Osteoblast (primary cell): ENCODE data around the genes C10orf67 and ANKRD26.

GRCh38 chr10:22681627-22682350, 32.6 kb downstream of the PIP4K2A start:
- CAGE, long polyA plus RNA: no peak
- RRBS: no CpG with 5 or more reads among the region's 6 CpGs

DNA sequence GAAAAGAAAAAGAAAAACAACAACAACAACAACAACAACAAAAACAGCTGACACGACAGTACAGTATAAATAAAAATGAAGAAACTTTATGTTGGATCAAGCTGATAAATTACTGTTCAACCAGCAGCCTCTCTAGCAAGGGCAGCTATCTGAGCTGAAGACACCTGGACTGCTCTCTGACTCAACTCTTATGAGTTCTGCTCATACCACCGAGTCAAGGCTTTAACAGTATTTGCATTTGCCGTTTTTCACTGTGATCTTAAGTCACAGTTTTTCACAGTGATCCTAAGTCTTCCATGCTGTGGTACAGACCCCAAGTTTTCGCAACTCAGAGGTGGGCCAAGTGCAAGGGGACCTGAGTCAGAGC, 31.3 kb downstream of the PIP4K2A start:
- CAGE, long polyA plus RNA: no peak
- RRBS: no CpG with 5 or more reads among the region's 4 CpGs

DNA sequence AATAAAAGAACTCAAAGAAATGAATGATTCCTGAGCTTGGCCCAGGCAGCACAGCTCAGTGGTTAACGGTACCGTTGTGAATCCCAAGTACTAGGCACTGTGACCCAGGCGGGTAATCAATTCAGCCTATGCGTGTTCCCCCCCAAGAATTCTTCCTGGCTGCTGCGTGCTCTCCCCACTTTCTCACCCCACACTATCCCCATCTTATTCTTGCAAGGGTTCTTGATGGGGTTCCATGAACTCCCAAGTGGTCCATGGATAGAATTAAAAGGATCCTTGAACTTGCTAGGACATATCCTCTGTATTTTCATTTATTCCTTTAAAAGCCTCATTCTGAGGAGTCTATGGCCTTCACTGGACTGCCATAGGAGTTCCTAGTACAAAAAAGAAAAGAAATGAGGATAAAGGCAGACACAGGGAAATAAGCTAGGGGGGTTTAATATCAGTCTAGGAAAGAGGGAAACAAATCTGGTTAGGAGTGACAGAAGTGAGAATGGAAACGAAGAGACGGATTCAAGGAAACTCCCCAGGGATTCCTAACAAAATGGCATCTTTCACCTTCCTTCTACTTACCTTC, 6.7 kb downstream of the PIP4K2A start:
- CAGE, long polyA plus RNA: no peak
- RRBS: no CpG with 5 or more reads among the region's 7 CpGs

DNA sequence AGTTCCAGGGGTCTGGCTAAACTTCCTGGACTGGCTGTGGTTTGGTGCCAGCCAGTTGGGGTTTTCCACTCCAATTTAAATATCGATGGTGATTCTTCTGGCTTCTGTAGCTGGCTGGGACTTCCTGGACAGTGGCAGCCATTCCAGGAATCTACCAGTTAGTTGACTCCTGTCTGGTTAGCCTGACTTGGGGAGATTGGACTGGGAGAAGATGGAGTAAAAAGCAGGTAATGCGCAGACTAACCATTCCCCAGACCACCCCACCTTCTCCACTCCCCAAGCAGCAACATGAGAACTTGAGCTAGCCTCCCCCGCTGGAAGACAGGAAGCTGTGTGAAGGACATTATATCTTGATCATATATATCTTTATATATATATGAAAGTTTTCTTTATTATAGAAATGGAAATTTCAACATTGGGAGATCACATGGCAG, 6.3 kb upstream of the PIP4K2A start:
- CAGE, long polyA plus RNA: no peak
- RRBS: no CpG with 5 or more reads among the region's 3 CpGs

GRCh38 chr10:23067515-23067831, 27.9 kb upstream of the MSRB2 start:
- CAGE, long polyA plus RNA: no peak
- RRBS: no CpG with 5 or more reads among the region's 15 CpGs

GRCh38 chr10:23344198-23345042, at the start of gene C10orf67:
Gene C10orf67 (minus strand): TSS chr10:23344797.
- CAGE, long polyA plus RNA: no peak
- RRBS: no CpG with 5 or more reads among the region's 32 CpGs

- CAGE, long polyA plus RNA: no peak
- RRBS: no CpG with 5 or more reads among the region's 9 CpGs
Measured at GRCh38 chr10:24306403-24307029, 97.6 kb downstream of the KIAA1217 start.

DNA sequence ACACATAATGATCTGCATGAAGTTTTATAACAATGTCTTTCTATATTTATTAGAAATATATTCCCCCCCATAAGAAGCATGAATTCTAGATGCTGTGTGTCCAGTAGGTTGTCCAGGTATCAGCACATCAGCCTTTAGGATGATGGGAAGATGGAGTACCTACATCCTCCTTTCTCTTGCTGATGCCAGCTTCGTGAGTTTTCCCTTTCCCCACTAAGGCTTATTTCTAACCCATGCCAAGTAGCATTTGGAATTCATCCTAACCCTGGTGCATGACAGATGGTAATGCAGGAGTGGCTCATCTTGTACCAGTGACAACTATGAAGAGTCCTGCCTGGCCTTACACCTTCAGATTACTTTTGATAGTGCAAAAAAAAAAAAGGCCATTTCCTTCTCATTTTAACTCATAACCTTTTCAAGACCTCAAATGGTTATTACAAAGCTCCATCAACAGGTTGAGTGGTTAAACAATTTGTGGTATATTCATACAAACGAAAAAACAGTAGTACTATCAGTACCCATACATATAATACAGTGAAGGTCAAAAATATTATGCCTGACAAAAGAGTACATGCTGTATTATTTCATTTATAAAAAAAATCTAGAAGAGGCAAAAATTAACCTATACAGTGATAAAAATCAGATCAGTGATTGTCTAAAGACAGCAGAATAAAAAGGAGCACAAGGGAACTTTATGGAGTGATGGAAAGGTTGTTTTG, 58.6 kb downstream of the ARHGAP21 start:
- CAGE, long polyA plus RNA: no peak
- RRBS: no CpG with 5 or more reads among the region's 2 CpGs

- CAGE, long polyA plus RNA: no peak
- RRBS: 2% methylated on average over 5 of the region's 44 CpGs
Measured at GRCh38 chr10:24724096-24724758, 540 bp upstream of the ARHGAP21 start.

GRCh38 chr10:24725158-24725476, 1.4 kb upstream of the ARHGAP21 start:
- CAGE, long polyA plus RNA: no peak
- RRBS: no CpG with 5 or more reads among the region's 9 CpGs

DNA sequence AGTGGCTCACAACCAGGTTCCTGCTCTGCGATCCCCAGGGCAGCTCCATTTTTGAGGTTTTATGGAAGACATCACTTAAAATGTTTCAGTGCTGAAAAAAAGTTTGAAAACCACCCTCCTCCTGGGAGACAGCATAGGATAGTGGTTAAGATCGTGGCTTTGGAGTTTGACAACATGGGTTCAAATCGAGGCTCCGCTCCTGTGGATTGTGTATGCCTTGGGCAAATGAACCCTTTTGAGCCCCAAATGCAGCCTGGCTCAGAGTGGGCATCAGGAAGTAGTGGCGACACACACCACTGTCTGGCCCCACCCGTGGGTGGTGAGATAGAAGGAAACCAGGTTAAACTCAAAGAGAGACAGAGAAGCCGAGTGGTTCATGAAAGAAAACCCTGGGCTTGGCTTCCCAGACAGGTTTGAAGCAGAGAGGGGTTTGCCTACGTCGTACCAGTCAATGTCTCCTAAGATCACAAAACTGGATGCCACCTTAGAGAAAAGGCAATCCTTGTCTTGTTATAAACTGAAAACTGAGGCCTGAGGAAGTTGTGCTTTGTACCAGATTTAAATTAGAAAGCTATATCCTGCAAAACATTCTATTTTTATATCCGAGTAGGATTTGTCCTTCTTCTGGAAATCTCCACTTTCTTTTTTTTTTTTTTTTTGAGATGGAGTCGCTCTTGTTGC, 57.7 kb downstream of the PRTFDC1 start:
- CAGE, long polyA plus RNA: no peak
- RRBS: no CpG with 5 or more reads among the region's 11 CpGs

GRCh38 chr10:24953226-24954160, 1.1 kb upstream of the PRTFDC1 start:
- CAGE, long polyA plus RNA: no peak
- RRBS: no CpG with 5 or more reads among the region's 19 CpGs

DNA sequence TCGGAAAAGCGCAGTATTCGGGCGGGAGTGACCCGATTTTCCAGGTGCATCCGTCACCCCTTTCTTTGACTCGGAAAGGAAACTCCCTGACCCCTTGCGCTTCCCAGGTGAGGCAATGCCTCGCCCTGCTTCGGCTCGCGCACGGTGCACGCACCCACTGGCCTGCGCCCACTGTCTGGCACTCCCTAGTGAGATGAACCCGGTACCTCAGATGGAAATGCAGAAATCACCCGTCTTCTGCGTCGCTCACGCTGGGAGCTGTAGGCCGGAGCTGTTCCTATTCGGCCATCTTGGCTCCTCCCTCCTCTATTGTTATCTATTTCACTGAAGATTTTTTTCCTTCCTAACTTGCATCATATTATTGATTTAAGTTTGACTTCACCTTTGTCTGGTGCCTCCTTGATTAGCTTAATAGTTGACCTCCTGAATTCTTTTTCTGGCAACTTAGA, 346.3 kb downstream of the GPR158 start:
- CAGE, long polyA plus RNA: no peak
- RRBS: no CpG with 5 or more reads among the region's 22 CpGs

- CAGE, long polyA plus RNA: no peak
- RRBS: no CpG with 5 or more reads among the region's 4 CpGs
Measured at GRCh38 chr10:26457091-26457422, 18.9 kb downstream of the APBB1IP start.

GRCh38 chr10:26696597-26697056, 874 bp upstream of the PDSS1 start:
- CAGE, long polyA plus RNA: no peak
- RRBS: 0% methylated on average over 1 of the region's 8 CpGs

DNA sequence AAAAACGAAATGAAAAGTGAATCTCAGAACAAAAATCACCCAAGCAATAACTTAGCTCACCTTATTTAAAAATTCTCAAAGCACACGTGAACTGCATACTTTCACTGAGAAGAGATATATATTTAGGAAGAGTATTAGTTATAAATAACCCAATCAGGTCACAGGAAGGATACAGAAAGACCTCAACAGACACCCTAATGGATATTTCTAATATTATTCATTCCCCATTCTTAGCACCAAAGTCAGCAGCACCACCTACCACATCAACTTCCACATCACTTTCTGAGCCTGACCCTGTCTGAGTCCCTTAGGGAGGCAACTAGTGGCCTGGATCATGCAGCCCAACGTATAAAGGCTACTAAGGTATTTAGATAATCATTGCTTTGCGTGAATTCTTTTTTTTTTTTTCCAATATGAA, 2.7 kb downstream of the ABI1 start:
- CAGE, long polyA plus RNA: no peak
- RRBS: no CpG with 5 or more reads among the region's 4 CpGs

DNA sequence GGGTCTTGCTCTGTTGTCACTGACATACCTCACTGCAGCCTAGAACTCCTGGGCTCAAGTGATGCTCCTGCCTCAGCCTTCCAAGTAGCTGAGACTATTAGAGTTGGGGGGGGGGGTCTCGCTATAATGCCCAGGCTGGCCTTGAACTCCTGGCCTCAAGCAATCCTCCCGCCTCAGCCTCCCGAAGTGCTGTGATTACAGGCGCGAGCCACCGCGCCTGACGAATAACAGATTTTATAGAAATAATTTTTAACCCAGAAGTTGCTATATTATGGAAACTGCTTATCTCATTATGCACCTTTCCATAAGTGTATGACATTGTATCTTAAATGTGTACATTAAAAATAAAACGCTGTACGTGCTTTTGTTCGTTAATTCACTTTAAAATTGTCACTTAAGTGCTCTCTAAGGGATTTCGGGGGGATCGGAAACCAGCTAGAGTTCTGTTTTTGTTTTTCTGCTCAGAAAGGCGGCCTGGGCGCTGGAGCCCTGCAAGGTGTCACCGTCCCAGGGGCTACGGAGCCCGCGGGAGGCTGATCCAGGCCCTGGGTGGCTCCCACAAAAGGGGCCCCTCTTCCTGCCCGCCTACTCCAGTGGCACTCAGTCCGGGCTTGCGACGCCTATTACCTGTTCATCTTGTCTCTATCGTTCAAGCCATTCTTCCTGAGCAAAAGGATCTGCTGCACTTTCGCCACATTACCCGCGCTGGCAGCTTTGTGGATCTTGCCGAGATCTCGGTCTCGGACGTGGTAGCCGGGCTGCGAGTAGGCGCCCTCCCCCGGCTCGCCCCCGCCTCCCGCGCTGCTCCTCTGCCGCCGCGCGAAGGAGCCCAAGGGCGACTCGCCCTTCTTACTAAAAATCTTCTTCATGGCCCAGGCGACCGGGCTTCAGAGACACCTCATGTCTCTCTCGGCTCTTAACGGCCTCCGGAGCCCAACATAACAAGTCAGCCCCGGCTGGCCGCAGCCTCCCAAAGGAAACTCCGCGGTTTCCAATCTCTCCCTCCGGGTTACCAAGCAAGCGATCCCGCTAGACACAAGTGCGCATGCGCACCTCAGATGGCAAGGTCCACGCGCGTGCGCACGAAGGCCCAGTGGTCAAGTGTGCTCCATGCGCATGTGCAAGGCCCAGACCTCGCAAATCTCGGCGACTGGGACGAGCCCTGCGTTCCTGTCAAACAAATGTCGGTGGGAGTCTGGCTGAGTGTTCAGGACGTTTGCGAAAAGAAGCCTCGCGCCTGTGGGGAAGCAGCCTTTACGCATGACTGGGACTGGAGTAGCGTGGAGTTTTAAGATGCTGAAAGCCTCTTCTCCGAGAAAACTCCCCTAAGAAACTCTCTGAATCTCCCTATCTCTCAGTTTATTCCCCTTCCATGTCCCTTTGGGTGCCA, at the start of gene ANKRD26:
ANKRD26 (minus strand) TSS at position 1,037 of the 1,390 bp plus-strand sequence.
- CAGE, long polyA plus RNA: start-site peak on the minus strand centred at position 1,020 of the sequence, 55 bp wide, 49 and 46 reads in 2 replicates
- RRBS: 4% methylated on average over 14 of the region's 78 CpGs

DNA sequence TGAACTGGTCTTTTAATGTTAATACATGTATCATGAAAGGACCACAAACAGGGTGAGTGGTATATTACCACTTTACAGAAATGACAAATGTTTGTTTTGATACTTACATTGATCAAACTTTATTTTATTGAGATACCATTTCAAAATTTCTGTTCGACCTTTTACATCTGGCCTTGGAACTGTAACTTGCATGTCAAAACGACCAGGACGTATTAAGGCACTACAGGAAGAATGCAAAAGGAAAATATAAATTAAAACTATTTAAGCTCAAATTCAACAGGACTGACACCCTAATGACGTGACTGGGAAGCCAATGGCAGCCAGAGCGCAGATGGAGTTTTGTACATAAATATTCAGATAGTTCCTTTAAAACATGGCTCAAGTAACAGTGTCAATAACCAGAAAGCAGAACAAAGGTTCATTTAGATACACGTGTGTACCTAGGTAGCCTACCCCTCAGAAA, 20.1 kb upstream of the ANKRD26 start:
- CAGE, long polyA plus RNA: no peak
- RRBS: no CpG with 5 or more reads among the region's 6 CpGs

DNA sequence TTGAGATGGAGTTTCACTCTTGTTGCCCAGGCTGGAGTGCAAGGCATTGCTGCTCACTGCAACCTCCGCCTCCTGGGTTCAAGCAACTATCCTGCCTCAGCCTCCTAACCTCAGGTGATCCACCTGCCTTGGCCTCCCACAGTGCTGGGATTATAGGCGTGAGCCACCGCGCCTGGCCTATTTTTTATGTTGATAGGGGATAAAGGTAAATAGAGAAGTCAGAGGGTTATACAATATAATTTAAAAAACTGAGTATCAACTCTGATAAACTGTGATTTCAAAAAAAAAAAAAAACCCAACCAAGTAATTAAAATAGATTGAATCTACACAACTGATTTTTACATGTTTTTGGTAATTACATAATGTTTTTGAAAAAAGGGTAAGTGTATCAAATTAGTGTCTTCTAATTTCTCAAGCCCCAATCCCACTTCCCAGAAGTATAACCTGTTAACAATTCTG, 17.4 kb downstream of the YME1L1 start:
- CAGE, long polyA plus RNA: no peak
- RRBS: no CpG with 5 or more reads among the region's 4 CpGs

DNA sequence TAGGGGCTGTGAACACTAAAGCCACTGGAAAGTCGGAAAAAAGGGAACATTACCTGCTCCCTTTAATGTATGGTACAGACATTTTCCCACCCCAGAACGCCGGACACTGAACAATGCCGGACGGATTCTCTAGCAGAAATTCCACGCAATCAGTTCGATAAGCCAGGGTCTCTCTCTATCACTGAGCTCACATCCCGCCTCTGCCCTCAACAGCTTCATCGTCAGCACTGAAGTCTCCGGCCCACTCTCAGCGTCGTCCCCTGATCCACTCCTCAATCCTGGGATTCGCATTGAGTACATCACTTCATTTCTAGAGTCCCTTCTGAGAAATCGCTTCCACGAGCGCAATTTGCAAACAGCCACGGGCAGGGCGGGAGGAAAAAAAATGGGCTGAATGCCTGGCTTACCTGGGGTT, 406 bp downstream of the YME1L1 start:
- CAGE, long polyA plus RNA: no peak
- RRBS: under 1% methylated on average over 5 of the region's 18 CpGs